Bronchial lymph node (tissue), 1 donor: Measurements from ENCODE around the genes LYST and HEATR1.

DNA sequence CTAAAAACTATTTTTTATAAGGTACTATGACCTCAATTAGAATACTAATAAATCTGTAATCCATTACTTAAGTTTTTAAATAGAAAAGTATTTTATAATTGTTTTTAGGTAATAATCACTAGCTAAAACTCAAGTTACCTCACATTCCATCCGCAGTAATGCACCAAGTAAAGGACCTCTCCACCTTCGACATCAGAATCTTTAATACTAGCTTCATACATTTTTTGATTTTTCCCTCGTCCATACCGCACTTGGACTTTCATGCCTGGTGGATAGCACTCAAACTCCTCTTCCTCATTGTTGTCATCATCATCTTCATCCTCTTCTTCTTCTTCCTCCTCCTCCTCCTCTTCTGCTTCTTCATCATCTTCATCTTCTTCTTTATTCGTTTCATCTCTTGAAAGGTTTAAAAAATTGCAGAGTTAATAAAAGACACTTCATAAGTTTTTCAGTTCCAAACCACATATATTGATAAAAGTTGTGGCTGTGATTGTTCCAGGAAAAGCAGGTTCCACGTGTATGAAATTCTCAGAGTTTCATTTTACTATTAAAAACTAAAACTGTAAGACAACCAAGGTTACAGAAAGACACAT is 52.7 kb upstream of the RBM34 start:
- PRO-cap = no peak

GRCh38 chr1:235304790-235305663 is 23.0 kb downstream of the ARID4B start:
- PRO-cap = no peak

- PRO-cap = unidirectional peak, plus-strand start at chr1:235688211
Measured at GRCh38 chr1:235687961-235688473, 38.4 kb upstream of the GNG4 start.

DNA sequence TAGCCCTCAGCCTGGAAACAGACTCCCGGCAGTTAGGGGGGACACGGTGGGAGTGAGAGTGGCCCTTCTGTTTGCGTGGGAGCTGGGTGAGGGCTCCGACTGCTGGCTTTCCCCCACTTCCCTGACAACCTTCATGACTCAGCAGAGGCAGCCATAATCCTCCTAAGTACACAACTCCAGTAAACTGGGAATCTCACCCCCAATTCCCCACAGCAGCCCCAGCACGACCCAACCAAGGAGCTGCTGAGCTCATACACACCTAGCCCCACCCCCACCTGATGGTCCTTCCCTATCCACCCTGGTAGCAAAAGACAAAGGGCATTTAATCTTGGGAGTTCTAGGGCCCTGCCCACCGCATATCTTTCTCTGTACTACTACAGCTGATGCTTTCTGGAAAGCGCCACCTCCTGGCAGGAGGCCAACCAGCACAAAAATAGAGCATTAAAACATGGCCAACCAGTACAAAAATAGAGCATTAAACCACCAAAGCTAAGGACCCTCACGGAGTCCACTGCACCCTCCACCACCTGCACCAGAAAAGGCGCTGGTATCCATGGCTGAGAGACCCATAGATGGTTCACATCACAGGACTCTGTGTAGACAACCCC is 21.0 kb downstream of the LYST start:
- PRO-cap = no peak

DNA sequence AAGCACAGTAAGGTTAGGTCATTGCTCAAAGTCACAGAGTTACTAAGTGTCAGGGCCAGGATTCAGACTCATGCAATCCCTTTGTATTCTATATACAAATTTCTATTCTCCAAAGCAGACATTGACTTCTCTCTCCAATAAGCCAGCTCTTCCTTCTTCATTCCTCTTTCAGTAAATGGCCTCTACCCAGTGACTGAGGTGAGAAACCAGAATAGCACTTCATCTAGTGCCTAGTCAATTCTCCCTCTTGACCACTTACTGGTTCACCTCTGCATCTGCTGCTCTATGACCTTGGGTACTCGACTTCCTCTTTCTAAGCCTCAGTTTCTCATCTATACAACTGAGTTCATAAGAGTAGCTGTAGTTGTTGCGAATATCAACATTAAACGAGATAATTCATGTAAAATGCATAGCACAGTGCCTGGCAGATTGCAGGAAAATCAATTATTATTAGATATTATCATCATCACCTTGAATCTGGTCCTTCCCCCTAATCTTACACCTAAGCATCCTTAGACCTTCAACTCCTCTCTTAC is 12.4 kb downstream of the LYST start:
- PRO-cap = no peak

DNA sequence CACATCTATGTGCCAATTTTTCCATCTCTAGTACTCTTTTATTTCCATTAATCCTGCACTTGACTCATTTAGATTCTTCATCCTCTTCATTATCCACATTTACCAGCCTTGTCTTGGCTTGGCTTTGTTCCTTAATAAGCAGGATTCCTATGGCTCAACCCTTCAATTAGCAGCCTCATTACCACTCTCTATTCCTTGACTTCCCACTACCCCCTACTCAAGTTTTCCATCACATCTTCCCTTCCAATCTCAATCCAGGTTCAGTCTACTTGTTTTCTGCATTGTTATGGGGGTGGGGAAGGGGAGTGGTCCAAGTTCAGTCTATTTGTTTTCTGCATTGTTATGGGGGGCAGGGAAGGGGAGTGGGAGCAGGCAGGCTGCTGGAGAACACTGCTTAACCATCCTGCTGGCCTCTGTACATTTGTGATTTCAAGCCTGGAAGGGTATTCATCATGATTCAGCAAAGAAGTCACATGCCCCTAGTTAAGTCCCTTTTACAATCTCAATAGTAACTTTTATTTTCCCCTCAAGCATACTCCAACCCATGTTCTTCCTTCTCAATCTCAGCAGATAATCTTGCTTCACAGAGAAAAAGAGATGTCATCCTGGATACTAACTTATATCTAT is 8.1 kb downstream of the LYST start:
- PRO-cap = no peak

- PRO-cap = bidirectional peak, plus-strand start at chr1:235865384, minus-strand start at chr1:235865174
Measured at GRCh38 chr1:235864677-235865687, 1.7 kb downstream of the LYST start.

- PRO-cap = bidirectional peak, plus-strand start at chr1:235866277, minus-strand start at chr1:235866209; bidirectional peak, plus-strand start at chr1:235867177, minus-strand start at chr1:235866942
Measured at GRCh38 chr1:235866159-235867081, at the start of gene LYST. Gene LYST, minus strand, starts transcription at chr1:235866906.

DNA sequence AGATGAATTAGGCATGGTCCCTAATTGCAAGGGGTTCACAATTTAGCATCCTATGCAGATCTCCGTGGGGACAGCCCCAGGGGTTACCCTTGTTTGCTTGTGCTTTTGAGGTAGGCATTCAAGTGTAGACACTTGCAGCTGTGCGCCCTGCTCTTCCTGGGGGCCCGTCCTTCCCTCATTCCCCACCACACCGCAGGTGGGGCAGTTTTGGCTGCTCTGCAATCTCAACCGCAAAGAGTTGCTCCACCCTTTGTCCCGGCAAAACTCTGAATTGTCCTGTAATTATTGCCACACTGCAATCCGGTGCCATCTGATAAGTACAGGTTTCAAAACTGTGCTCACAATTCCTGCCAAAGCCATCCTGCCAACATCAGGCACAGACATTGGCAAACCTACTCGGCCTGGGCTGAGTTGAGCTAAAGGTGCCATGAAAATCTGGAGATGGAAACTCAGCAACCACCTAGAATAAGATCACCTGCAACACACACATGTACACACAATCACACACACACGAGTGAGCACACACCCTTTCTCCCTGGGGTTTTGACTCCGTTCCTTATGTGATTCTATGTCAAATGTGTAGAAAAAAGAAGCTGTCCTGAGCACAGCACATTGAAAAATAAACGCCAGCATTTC is 65.5 kb upstream of the LYST start:
- PRO-cap = no peak

GRCh38 chr1:235940190-235940760 is 73.6 kb upstream of the LYST start:
- PRO-cap = unidirectional peak, minus-strand start at chr1:235940455

- PRO-cap = no peak
Measured at GRCh38 chr1:235998820-235999238, 66.1 kb downstream of the NID1 start.

GRCh38 chr1:236129165-236129900 is 13.0 kb upstream of the GPR137B start:
- PRO-cap = no peak

GRCh38 chr1:236284180-236284837 is 2.6 kb upstream of the ERO1B start:
- PRO-cap = no peak

GRCh38 chr1:236395771-236396266 is 1.7 kb downstream of the EDARADD start:
- PRO-cap = no peak

- PRO-cap = bidirectional peak, plus-strand start at chr1:236604631, minus-strand start at chr1:236604508
Measured at GRCh38 chr1:236604352-236605400, at the start of gene HEATR1. Gene HEATR1, minus strand, starts transcription at chr1:236604516.

DNA sequence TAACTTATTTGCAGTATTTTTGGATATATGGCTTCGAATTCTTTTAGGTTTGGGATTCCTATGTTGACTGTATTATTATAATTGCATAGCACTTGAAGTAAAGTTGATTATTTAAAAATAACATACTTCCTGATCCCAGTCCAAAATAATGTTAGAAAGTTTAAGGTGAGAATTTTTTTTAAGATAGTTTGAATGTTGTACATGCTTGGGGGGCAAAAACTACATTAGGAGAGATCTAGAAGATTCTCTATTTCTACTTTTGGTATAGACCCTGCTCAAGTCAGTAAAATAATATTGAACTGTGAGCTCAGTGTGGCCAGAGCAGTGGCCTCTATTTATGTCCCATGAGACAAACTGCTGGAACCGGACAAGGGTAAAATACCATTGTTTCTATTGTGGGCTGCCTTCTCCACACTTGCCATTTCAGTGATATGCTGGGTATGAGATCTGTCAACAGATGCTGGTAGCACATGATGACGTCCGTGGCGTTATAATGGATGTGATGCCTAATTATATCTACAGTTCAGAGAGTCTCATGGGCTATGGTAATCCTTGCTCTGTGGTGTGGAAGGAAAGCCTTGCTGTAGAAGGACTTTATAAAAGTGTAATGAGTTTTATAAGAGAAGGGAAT is 2.3 kb downstream of the ACTN2 start:
- PRO-cap = no peak

- PRO-cap = no peak
Measured at GRCh38 chr1:236693509-236694072, 7.3 kb downstream of the ACTN2 start.

- PRO-cap = no peak
Measured at GRCh38 chr1:236718682-236719089, 32.4 kb downstream of the ACTN2 start.

- PRO-cap = no peak
Measured at GRCh38 chr1:236727040-236727782, 40.9 kb downstream of the ACTN2 start.

GRCh38 chr1:236796200-236796428 is 1.0 kb downstream of the MTR start:
- PRO-cap = no peak